Colon Carcinoma Metastatic in the Lung (tissue), 2 donors: Measurements from ENCODE around the genes NT5C3B, HCRT and STAT5B.

- PRO-cap, 2 experiments, result no peak in any of the 2 experiments
These were observed 8.5 kb downstream of the EIF1 start for GRCh38 chr17:41697196-41697640.

GRCh38 chr17:41753332-41754238, 19.1 kb upstream of the HAP1 start:
- PRO-cap, 2 experiments, result no peak in any of the 2 experiments

- PRO-cap, 2 experiments, result no peak in any of the 2 experiments
These were observed 779 bp downstream of the P3H4 start for GRCh38 chr17:41810945-41811394.

DNA sequence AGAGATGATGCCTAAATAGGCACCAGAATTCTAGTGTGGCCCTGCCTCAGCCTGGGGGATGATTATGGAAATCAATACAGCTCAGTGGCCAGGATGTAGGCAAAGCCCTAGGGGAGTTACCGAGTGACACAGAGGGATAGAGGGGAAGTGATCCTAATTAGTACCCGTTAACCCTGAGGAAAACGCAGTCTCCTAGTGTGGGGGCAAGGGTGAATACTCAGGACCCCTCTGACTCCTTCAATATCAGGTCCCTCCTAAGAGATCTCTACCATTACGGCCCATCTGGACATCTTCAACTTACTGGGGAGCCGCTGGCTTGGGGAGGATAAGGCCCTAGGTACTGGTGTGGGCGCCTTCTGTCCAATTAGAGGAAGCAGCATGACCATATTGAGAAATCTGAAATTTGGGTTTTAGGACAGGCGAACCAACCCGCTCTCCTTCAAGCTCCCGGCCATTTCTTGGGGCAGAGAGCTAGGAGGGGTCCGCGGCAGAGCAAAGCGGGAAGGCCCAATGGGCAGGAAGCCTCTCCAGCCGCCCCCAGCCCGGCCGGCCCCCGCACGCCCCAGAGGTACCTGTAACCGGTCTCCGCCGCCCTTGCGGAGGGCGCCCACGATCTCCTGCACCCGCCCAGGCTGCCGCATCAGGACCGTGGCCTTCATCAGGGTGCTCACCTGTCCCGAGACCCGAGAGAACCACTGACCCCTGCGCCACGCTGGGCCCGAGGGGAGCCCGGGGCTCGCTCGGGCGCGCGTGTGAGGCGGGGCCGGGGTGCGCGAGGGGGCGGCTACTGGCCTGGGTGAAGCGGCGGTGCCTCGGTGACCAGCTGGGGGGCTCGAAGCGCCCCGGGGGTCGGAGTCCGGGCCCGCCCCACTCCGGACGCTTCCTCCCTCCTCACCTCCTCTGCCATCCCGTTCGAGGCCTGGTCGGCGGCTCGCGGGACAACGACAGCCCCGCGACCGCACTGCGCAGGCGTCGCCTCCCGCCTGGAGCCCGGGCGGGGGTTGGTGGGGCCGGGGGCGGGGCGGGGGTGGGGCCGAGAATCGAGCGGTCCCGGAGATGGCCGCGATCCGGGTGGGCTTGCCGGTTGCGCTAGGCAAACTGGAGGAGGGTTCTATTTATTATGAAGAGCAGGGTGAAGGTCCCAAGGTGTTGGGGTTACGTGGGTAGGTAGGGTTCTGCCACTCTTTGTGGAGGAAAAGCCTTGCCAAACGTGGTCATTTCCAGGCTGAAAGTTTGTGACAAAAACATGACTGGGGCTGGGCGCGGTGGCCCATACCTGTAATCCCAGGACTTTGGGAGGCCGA, at the start of gene NT5C3B:
TSS of gene NT5C3B (minus strand) at position 946 of the 1,304 bp plus-strand sequence.
- PRO-cap, 2 experiments, result peak in 2 of 2 experiments; most common plus-strand start position 1,043 of the sequence (in 1); most common minus-strand start position 943 of the sequence (in 2)

GRCh38 chr17:41908818-41909366, 9.9 kb downstream of the ACLY start:
- PRO-cap, 2 experiments, result no peak in any of the 2 experiments

GRCh38 chr17:41972717-41973880, 6.5 kb downstream of the CNP start:
- PRO-cap, 2 experiments, result no peak in any of the 2 experiments

DNA sequence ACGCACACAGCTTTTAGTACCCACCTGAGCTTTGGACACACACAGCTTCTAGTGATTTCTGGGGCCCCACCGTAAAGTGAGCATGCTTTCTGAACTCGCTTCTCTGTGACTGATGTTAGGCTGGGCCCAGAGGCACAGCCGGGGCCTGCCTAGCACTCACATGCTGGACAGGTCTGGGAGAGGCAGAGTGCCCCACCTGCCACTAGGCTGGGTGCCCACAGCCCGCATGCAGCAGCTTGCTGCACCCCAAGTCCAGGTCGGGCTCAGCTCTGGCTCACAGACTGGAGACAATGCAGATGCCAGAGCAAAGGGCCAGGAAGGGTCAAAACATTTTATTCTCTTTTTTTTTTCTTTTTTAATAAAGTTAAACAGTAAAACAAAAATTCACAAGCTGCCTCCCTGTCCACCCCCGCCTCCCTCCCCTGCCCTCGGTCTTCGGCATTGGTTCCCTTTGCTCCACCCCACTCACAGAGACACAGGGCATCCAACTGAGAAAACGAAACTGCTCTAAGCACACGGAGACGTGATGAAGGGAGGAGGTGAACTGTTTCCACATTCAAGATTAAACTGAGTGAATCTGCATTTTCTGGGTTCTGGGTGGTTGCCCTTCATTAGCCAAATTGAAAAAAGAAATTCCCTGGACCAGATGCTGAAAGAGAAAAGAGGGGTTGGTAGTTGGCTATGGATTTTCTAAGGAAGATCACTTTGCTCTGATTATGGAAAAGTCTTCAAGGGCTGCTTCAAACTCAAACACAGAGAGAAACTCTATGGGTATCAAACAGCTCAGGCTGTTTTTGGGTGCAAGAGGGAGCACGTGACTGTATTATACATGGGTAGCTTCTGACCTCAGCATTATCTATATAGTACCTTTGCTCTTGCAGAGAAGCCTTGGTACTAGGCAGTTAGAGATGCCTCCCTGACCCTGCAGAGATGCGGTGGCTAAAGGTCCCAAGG, 9.8 kb downstream of the CNP start:
- PRO-cap, 2 experiments, result no peak in any of the 2 experiments

GRCh38 chr17:42018354-42018753, 1.1 kb upstream of the DNAJC7 start:
- PRO-cap, 2 experiments, result no peak in any of the 2 experiments

GRCh38 chr17:42065063-42065502, 14.7 kb upstream of the C17orf113 start:
- PRO-cap, 2 experiments, result no peak in any of the 2 experiments

GRCh38 chr17:42076788-42077224, 21.5 kb downstream of the ZNF385C start:
- PRO-cap, 2 experiments, result no peak in any of the 2 experiments

DNA sequence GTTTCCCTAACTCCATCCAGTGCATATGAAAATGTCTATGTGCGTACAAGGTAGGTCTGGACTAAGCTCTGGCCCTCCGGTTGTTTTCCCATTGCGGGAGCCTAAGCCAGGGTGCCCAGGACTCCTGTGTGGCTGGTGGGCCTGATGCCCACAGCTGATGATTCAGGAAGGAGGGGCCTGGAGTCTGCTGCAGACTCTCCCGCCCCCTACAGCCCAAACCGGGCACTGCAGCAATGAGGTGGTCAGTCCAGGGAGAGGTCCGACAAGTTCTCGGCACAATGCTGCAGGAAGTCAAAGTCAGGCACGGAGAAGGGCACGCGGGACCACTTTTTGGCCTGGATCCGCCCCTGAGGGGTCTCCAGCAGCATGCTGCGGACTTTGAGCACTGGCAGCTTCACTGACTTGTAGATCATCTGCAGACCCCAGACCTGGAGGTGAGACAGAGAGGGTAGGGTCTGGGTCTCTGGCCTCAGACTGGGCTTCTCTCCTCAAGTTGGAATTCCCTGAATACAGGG, 3.3 kb upstream of the ZNF385C start:
- PRO-cap, 2 experiments, result no peak in any of the 2 experiments

GRCh38 chr17:42107582-42108316, 4.8 kb downstream of the DHX58 start:
- PRO-cap, 2 experiments, result no peak in any of the 2 experiments

GRCh38 chr17:42141283-42142108, 13.3 kb downstream of the RAB5C start:
- PRO-cap, 2 experiments, result no peak in any of the 2 experiments

GRCh38 chr17:42153515-42154817, 823 bp downstream of the RAB5C start:
- PRO-cap, 2 experiments, result no peak in any of the 2 experiments

- PRO-cap, 2 experiments, result no peak in any of the 2 experiments
These were observed 2.2 kb downstream of the KCNH4 start for GRCh38 chr17:42178798-42179003.

- PRO-cap, 2 experiments, result no peak in any of the 2 experiments
These were observed at the start of gene HCRT for GRCh38 chr17:42185398-42185573. Gene HCRT, minus strand, starts transcription at chr17:42185452.

GRCh38 chr17:42188960-42189858, 4.0 kb upstream of the HCRT start:
- PRO-cap, 2 experiments, result no peak in any of the 2 experiments

- PRO-cap, 2 experiments, result no peak in any of the 2 experiments
These were observed 1.0 kb downstream of the GHDC start for GRCh38 chr17:42193187-42193772.

DNA sequence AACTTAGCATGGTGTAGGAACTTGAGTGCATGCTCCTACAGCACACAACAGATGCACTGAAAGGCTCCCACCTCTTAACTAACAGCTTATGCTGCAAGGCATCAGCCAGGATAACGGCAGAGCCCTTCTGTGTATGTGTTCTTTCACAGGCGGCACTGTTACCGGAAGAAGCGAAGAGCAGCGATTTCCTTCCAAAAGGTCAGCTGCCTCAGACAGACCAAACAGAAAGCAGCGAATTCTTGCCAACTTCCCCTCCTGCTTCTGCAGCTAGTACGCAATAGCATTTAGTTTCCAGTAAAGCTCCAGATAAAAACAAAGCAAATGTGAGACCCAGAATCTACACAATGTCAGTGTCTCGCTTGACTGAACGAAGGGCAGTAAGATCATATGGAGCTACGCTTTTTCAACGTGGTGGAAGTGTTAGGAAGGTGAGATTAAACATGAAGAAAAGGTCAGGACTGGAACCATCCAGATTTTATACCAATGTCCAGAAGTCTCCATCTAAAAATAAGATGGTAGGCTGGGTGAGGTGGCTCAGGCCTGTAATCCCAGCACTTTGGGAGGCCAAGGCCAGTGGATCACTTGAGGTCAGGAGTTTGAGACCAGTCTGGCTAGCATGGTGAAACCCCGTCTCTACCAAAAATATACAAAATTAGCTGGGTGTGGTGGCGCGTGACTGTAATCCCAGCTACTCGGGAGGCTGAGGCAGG, 27.4 kb downstream of the STAT5B start:
- PRO-cap, 2 experiments, result peak in 2 of 2 experiments; most common plus-strand start position 294 of the sequence (in 1); most common minus-strand start position 157 of the sequence (in 2)

- PRO-cap, 2 experiments, result peak in 2 of 2 experiments; most common plus-strand start chr17:42276452 (in 1); most common minus-strand start chr17:42276375 (in 2)
These were observed at the start of gene STAT5B for GRCh38 chr17:42276219-42276769. Gene STAT5B, minus strand, starts transcription at chr17:42276391.